Fibroblast of the aortic adventitia (primary cell): ENCODE measurements around the genes PRSS33 and PRSS22.

DNA sequence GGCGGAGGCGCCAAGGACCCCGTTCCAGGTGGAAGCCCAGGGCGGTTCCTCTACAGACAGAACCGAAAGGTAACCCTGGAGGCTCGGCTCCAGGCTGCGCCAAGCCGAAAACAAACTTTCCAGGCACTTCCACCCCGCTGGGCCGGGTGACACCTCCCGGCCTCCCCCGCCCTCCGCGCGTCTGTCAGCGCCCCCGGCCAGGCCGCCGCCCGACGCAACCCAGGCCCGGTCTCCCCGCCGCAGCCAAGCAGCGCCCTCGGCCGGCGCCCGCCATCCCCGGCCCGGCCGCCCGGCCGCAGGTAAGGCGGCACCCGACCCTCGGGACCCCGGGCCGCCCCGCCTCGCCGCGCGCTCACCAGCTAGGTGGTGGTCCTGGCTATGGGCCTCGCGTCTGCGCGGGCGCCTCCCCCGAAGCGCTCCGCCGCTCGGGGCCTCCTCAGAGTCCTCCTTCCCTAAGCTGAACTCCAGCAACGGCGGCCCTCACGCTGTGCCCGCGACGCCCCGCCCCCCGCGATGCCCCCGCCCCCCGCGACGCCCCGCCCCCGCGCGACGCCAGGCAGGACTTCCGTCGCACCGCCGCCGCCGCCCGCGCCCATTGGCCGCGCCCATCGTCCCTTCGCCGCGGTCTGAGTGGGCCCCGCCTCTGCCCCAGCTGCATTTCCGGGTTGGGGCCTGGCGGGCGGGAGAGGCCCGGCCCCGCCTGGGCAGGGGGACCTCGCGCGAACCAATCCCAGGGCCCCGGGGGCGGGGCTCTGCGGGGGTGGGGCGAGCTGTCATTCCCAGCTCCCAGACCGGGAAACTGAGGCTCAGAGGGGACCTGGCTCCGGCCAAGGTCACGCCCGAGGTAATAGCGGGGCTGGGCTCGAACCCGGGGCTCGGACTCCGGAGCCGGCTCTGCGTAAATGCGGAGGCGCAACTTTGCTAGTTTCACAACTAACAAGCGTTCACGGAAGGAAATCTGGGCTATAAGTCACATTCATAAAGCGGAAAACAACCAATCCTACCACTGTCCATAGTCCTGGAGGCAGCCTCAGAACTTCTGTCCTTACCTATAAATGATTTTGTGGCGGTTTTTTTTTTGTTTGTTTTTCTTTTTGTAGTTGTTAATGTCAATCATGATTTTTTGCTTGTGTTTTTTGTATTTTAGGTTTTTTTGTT is 9.0 kb upstream of the KCTD5 start:
- CAGE, long polyA plus RNA: no peak

- CAGE, long polyA plus RNA: no peak
Observed at GRCh38 chr16:2699287-2699703, 17.0 kb downstream of the KCTD5 start.

- CAGE, long polyA plus RNA: no peak
Observed at GRCh38 chr16:2699704-2700023, 17.3 kb downstream of the KCTD5 start.

DNA sequence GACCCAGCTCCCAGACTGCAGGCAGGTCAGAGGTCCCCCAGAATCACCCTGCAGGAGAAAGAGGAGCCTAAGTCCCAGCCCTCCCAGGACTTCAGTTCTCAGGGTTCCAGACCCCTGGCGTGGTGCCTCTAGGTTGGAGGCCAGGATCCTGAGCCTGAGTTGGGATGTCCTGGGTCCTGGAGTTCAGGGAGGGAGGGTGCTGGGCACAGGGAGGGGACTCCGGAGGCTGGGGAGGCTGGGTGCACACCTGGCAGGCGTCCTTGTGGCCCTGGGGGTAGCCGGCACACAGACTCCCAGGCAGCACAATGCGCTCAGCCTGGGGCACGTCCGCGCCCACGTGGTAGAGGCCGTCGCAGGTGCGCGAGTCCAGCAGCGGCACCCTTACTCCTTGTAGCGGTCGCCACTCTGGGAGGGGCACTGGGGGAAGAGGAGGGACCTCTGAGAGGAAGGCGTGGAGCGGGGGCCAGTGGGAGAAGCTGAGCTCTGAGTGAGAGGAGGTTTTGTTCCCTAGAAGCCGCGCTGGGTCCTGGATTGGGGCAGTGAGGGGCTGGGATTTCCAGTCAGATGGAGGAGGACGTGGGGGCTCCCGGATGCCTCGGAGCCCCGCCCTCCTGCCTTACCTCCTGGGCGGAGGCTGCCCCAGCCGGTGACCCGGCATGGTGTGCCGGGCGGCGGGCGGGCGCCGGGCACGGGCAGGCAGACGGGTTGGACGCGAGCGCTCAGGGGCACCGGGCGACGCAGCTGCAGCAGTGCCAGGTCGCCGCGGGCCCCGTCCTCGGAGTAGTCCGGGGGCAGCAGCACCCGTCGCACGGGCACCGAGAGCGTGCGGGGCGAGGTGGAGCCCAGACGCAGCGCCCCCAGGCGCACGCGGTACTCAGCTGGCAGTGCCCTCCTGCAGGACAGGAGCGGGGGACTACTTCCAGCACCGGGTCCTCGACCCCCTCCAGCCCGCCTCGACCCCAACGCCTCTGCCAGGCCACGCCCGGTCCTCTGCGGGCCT is 2.3 kb downstream of the PRSS33 start:
- CAGE, long polyA plus RNA: no peak

- CAGE, long polyA plus RNA: no peak
Observed at GRCh38 chr16:2787402-2788099, at the start of gene PRSS33. Gene PRSS33, minus strand, starts transcription at chr16:2787560.

- CAGE, long polyA plus RNA: no peak
Observed at GRCh38 chr16:2855416-2856093, 2.4 kb downstream of the PRSS22 start.

DNA sequence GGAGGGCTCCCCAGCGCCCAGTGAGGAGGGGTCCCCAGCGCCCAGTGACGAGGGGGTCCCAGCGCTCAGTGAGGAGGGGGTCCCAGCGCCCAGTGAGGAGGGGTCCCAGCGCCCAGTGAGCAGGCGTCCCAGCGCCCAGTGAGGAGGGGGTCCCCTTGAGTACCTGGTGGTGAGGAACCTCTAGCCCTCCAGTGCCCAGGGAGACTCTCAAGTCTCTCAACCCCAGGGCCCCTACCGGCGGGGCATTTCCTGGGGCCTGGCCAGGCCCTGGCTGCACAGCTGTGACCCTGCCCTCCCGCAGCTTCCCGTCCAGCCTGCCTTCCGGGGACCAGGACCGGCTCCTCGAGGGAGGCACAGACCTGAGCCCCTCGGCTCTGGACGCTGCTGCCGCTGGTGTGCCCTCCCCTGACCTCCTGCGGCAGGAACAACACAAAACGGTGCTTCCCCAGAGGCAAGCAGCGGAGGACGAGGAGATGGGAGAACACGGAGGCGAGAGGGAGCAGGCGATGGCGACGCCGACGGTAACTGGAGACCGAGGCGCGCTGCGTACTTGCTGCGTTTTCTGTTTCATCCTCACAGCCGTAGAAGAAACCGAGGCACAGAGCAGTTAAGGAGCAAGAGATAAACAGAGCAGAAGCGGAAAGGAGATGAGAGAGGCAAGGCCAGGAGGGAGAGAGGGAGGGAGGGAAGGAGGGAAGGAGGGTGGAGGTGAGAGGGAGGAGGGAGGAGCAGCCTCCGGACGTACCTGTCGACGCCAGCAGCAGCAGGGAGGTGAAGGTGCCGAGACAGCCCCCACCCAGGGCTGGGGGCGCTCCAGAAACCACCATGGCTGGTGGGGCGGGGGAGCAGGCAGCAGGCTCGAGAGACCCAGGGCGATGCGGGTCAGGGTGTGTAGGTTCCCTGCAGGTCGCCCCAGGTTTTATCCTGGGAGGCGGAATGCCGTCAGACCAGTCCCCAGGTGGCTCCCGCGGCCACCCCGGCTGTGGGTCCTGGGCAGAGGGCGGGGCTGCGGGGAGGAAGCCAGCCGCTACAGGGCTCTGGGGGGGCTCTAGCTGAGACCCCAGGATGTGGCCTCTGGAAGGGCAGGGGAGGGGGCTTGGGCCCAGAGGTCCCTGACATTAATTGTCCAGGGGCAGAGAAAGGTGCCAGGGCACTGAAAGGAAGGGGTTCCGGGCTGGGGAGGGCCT is at the start of gene PRSS22:
TSS of gene PRSS22 (minus strand) at position 893 of the 1,187 bp plus-strand sequence.
- CAGE, long polyA plus RNA: no peak

GRCh38 chr16:2936735-2937486 is 25.2 kb downstream of the FLYWCH1 start:
- CAGE, long polyA plus RNA: no peak

- CAGE, long polyA plus RNA: no peak
Observed at GRCh38 chr16:2955538-2956063, 8.5 kb upstream of the KREMEN2 start.

DNA sequence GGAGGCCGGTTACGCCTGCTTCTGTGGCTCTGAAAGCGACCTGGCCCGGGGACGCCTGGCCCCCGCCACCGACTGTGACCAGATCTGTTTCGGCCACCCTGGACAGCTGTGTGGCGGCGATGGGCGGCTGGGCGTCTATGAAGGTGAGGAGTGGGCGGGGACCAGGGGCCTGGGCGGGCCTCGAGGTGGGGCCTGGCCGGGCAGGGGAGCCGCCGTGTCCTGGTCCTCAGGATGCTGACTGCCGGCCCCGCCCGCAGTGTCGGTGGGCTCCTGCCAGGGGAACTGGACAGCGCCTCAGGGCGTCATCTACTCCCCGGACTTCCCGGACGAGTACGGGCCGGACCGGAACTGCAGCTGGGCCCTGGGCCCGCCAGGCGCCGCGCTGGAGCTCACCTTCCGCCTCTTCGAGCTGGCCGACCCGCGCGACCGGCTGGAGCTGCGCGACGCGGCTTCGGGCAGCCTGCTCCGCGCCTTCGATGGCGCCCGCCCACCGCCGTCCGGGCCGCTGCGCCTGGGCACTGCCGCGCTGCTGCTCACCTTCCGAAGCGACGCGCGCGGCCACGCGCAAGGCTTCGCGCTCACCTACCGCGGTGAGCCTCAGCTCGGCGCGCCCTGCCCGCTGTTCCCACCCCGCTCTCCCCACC is 2.4 kb upstream of the PAQR4 start:
- CAGE, long polyA plus RNA: no peak

- CAGE, long polyA plus RNA: no peak
Observed at GRCh38 chr16:3014291-3014986, 1.7 kb downstream of the CLDN9 start.

GRCh38 chr16:3051374-3051947 is 5.1 kb downstream of the MMP25 start:
- CAGE, long polyA plus RNA: no peak

DNA sequence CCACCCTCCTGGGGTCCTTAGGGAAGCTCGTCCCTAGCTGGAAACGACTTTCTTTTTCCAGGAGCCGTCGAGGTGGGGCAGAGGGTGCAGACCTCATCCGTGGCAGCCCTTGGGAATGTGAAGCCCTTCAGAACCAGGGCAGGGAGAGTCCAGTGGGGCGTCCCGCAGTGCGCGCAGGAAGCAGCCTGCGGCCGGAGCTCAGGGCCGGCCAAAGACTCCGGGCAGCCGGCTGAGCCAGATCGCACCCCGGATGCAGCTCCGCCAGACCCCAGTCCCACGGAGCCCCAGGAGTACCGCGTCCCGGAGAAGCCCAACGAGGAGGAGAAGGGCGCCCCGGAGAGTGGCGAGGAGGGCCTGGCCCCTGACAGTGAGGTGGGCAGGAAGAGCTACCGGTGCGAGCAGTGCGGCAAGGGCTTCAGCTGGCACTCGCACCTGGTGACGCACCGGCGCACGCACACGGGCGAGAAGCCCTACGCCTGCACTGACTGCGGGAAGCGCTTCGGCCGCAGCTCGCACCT is 6.9 kb downstream of the ZNF205 start:
- CAGE, long polyA plus RNA: no peak

GRCh38 chr16:3282148-3282696 is 1.1 kb upstream of the ZNF263 start:
- CAGE, long polyA plus RNA: no peak

- CAGE, long polyA plus RNA: no peak
Observed at GRCh38 chr16:3348422-3349059, 7.1 kb upstream of the OR2C1 start.

- CAGE, long polyA plus RNA: no peak
Observed at GRCh38 chr16:3364662-3365389, 9.1 kb downstream of the OR2C1 start.

DNA sequence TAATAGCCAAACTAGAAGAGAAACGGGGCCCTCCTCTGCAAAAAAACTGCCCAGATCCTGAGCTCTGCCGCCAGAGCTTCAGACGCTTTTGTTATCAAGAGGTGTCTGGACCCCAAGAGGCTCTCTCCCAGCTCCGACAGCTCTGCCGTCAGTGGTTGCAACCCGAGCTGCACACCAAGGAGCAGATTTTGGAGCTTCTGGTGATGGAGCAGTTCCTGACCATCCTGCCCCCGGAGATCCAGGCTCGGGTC is 982 bp downstream of the ZNF174 start:
- CAGE, long polyA plus RNA: no peak

- CAGE, long polyA plus RNA: no peak
Observed at GRCh38 chr16:3487008-3487888, 8.0 kb downstream of the C16orf90 start.

GRCh38 chr16:3622009-3622356 is 10.6 kb upstream of the SLX4 start:
- CAGE, long polyA plus RNA: no peak

GRCh38 chr16:3677437-3678576 is 23.3 kb downstream of the DNASE1 start:
- CAGE, long polyA plus RNA: no peak